Measurements from ENCODE around the gene RCAN1.

DNA sequence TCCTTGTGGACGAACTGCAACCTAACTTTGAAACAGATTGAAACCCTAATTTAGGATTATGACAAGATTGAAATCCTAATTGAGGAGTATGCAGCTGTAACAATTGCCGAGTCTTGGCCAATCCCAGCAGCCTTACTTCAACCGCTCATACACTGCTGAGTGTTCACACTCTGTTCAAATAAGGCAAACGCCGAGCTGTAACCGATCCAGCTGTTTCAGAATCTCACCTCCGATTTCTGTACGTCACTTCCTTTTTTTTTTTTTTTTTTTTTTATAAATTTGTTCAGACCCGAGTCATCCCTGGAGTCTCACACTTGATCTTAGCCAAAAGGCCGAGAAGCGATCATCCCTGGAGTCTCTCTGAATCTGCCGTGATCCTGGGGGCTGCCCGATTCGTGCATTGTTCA is 22.3 kb upstream of the ATP5PO start:
- PRO-cap, 2 experiments, result no peak in any of the 2 experiments

DNA sequence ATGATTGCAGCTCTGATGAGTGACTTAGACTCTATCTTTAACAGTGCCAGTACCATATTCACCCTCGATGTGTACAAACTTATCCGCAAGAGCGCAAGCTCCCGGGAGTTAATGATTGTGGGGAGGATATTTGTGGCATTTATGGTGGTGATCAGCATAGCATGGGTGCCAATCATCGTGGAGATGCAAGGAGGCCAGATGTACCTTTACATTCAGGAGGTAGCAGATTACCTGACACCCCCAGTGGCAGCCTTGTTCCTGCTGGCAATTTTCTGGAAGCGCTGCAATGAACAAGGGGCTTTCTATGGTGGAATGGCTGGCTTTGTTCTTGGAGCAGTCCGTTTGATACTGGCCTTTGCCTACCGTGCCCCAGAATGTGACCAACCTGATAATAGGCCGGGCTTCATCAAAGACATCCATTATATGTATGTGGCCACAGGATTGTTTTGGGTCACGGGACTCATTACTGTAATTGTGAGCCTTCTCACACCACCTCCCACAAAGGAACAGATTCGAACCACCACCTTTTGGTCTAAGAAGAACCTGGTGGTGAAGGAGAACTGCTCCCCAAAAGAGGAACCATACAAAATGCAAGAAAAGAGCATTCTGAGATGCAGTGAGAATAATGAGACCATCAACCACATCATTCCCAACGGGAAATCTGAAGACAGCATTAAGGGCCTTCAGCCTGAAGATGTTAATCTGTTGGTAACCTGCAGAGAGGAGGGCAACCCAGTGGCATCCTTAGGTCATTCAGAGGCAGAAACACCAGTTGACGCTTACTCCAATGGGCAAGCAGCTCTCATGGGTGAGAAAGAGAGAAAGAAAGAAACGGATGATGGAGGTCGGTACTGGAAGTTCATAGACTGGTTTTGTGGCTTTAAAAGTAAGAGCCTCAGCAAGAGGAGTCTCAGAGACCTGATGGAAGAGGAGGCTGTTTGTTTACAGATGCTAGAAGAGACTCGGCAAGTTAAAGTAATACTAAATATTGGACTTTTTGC is 23.2 kb downstream of the MRPS6 start:
- PRO-cap, 2 experiments, result no peak in any of the 2 experiments

DNA sequence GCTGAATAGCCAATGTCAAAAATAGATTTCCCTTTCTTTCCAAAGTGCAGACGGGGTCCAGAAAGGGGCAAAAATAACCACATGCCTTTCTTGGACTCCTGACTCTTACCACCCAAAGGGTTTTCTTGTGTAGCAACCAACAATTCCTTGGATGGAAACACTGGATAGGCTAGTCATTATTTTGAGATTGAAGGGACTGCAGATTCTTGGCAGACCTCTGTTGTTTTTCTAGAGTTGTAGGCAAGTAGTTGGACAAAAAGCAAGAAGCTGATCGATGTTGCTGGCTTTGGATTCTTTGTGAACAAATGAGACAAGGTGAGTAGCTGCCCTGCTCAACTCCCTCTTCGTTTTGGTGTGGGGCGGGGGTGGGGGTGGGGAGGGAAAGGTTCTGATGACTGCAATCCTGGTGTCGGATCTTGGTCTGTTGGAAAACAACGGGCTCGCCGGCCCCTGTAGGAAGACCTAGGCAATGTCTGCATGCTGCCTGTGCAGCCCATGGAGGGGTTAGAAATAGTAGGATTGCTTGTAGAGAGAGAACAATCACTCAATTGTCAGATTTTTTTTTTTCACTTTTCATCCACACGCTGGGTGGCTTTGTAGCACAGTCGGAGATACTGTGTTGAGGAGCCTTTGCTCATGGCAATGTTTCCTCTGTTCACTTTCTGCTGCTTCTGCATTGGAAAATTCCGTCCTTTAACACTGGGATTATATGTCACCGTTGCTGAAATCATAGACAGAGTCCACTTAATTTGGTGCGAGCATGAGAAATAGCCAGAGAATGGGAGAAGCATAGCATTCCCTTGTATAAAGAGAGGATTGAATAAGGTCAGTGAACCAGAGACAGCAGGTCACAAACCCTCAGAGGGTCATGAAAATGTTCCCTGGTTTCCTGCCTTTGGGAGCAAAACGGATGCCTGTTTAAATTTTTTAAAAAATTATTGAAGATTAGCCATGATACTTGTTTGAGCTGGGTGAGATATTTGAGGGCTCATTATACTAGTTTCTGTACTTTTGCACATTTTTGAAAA is 107.4 kb downstream of the MRPS6 start:
- PRO-cap, 2 experiments, result no peak in any of the 2 experiments

DNA sequence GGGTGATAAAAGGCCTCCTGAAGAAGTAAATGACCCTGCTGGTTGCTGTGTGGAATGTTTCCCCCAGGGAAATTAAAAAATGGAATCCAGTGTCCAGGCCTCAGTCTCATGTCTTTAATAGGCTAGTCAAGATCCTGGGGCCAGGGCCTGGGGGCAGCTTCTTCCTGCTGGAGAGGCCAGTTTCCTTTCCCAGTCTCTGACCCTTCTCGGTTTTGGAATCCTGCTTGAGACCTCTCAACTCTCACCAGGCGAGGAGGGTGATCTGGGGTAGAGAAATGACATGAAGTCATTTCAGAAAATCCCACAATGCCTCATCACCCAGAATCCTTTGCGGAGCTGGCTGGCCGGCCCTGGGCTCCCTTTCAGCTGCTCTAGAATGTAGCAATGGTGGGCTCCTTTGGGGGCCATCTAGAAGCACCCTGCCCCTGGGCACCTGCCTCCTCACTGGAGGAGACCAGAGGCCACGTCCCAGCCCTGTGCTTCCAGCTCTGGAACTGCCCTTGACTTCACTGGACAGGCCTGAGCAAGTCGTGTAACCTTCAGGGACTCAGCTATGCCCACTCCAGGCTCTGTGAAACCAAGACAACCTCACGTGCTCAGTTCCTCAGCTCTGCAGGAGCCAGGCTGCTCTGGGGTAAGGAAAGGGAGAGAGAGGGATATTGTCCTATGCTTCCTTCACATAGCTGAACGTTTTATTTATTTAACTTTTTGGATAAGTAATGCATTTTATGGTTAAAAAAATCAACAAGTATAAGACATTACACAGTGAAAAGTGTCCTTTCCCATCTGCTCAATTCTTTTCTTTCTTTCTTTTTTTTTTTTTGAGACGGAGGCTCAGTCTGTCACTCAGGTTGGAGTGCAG is 131.5 kb downstream of the MRPS6 start:
- PRO-cap, 2 experiments, result no peak in any of the 2 experiments

GRCh38 chr21:34511218-34511525 is 838 bp downstream of the KCNE1 start:
- PRO-cap, 2 experiments, result no peak in any of the 2 experiments

GRCh38 chr21:34614589-34615614 is at the start of gene RCAN1:
RCAN1 (minus strand) TSS chr21:34615113.
- PRO-cap, 2 experiments, result peak in 2 of 2 experiments; most common plus-strand start chr21:34614794 (in 1); most common minus-strand start chr21:34615031 (in 1)

DNA sequence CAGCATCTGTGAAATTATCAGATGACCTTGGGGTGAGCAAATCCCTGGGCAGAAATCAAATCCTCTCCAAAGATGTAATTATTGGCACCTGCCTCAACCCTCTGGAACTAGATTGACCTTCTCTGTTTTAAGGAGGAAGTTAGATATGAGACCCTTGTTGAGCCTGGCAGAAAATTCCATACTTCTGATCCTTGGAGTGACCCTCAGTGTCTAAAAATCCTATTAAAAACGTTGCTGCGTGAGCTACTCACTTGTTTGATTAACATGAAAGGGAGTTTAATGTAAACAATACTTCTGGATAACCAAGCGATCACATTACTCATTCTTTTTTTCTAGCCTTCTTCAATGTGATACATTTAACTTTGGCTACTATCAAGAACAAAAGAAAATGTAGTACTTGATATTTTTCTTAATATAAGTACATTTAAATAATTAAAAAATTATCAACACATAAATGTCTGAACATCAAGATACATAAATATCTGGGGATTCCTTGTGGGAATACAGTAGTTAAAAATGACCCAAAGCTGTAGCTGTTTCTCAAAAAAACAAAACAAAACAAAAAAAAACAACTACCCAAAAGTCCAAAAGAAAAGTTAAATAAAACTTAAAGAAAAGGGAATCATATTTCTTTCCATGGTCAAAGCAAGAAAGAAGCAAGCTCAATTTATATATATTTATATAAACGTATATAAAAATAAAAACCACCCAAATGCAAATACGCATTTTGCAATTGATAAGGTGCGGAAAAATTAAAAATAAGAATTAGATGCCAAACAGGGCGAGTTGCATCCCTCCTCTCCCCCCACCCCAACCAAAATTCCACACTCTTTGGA is 122.3 kb downstream of the CLIC6 start:
- PRO-cap, 2 experiments, result no peak in any of the 2 experiments

DNA sequence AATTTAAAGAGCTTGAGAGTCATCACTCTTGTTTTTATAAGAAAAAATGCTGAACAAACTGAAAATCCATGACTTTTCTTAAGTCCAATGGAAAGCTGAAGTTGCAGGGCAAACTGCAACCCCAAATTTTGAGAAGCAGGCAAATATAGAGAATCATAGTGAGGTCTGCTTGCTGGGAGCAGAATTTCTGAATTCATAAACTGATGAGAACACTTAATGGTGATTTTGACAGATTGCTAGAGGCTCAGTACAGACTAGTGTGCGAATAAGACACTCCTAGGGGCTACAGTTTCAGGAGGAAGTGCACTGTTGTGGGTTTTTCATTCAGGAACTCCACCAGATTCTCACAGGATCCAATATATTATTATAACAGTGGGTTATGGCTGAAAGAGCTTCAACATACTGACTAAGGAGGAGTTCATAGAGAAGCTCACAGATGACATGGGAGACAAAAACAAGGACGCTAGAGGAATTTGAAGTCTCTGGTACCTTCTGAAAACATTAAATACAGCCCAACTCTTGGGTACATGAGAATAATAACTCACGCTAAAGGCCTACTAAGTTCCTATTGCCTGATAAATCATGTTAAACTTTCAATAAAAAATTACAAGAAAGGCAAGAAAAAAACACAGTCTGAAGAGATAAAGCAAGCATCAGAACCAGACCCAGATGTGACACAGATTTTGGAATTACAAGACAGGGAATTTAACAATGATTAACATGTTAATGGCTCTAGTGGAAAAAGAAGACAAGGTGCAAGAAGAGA is 135.3 kb downstream of the CLIC6 start:
- PRO-cap, 2 experiments, result no peak in any of the 2 experiments

GRCh38 chr21:34817049-34817817 is 148.4 kb downstream of the CLIC6 start:
- PRO-cap, 2 experiments, result no peak in any of the 2 experiments

- PRO-cap, 2 experiments, result no peak in any of the 2 experiments
These were observed 149.0 kb downstream of the CLIC6 start for GRCh38 chr21:34817818-34818197.

DNA sequence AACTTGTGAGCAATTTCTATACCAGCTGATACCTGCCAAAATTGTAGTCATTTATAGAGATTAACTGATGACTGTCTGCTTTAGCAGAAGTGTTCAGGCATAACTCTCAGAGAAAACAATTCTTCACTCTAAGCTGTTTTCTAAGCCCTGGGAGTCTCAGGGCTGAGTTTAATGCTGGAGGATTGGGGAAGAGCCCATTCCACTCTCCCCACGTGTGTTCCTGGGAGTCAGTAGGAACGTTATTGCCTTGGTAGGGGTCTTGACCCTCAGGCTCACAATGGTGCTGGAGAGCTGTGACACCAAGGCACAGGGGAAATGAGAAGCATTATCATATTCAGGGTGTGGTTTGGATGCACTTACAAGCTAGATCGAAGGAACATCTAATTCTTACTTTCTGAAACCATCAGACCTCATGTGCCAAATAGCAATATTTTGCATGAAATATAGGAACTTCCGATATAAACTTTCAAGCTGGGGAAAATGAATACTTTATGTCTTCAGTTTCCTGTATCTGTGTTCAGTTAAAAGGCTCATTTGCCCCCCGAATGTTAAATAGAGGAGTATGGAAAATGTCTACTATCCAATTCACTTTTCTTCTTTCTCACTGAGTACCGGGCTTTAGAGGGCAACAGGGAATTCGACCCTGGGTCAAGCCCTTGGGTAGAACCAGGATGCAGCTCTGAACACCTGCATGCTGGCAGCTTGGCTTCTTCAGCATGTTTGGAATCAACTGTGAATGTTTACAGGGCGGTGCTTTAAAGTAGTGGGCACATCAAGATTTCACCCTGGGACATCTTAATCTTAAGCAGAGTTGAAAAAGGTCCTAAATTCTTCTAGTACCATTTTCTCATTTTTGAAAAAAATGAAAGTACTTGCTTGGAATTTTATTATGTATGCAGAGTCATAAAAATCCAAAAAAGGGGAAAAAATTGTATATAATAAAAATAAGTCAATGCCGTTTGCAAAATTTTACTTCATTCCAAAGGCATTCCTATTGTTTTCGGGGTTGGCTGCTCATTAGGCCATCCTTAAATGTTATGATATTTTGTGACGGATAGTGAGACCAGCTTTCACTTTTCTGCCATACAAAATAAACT is 168.6 kb downstream of the CLIC6 start:
- PRO-cap, 2 experiments, result no peak in any of the 2 experiments

DNA sequence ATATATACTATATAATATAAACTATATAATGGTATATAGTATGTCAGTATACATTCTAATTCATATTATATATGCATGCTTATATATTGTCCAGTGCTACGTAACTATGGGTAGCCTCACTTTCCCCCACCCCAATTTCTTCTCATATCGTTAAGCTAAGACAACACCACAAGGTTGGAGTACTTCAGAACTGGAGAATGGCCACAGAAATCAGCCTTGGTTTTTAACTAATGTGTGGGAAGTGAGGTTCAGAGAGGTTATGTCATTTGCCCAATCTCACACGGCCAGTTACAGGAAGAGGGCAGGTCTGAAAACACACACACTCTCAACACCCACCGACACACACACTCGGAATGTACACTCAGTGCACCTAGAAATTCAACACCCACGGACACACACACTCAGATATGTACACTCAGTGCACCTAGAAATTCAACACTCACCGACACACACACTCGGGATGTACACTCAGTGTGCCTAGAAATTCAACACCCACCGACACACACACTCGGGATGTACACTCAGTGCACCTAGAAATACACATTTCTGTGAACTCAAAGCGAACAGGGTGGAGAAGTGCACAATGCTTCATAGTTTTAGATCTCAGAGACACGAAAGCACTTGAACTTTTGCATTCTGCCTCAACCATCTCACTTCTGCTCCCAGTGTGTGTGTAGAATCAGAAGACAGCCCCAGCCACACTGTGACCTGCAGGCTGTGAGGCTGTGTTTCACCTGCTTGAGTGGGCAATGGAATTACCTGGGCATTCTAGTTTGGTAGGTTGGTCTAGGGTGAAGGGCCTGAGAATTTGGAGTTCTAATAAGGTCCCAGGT is 170.3 kb downstream of the CLIC6 start:
- PRO-cap, 2 experiments, result no peak in any of the 2 experiments

GRCh38 chr21:34844147-34844530 is 175.3 kb downstream of the CLIC6 start:
- PRO-cap, 2 experiments, result no peak in any of the 2 experiments

GRCh38 chr21:34880229-34880875 is 168.8 kb downstream of the RUNX1 start:
- PRO-cap, 2 experiments, result no peak in any of the 2 experiments

DNA sequence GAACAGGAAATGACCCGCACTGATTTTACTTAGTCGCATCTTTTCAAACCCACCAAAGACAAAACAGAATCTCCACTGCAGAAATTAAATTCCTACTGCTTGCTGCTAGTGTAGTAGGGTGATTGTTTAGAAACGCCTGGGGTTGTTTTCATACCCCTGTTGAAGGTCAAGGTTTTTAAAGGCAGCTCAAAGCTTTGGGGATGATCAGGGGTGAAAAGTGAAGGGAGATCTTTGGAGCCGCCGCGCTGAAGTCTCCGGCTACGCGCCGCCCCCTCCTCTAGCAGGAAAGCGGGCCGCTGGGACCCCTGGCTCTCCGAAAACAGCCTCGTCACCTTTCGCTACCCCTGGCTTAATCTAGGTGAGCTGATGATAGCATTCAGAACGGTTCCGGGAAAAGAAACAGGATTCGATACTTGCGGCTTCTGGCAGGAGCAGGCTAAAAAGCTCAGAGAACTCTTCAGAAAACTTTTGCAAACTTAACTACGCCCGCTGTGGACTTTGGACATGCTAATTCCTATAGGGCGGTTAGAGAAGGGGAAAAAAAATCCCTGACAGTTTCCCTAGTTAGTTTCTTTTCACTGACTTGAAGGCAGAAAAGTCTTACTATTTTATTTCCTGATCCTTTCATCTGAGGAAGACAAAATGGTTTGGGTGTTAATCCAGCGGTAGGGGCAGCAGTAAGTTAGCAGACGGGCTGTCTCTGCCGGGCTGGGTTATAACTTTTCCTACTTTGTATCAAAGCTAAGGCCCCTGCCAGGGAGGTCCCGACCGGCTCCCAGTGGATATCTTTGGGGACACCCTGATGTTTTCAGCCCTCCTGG is 163.1 kb downstream of the RUNX1 start:
- PRO-cap, 2 experiments, result peak in 2 of 2 experiments; most common plus-strand start position 657 of the sequence (in 1); most common minus-strand start position 465 of the sequence (in 1)

DNA sequence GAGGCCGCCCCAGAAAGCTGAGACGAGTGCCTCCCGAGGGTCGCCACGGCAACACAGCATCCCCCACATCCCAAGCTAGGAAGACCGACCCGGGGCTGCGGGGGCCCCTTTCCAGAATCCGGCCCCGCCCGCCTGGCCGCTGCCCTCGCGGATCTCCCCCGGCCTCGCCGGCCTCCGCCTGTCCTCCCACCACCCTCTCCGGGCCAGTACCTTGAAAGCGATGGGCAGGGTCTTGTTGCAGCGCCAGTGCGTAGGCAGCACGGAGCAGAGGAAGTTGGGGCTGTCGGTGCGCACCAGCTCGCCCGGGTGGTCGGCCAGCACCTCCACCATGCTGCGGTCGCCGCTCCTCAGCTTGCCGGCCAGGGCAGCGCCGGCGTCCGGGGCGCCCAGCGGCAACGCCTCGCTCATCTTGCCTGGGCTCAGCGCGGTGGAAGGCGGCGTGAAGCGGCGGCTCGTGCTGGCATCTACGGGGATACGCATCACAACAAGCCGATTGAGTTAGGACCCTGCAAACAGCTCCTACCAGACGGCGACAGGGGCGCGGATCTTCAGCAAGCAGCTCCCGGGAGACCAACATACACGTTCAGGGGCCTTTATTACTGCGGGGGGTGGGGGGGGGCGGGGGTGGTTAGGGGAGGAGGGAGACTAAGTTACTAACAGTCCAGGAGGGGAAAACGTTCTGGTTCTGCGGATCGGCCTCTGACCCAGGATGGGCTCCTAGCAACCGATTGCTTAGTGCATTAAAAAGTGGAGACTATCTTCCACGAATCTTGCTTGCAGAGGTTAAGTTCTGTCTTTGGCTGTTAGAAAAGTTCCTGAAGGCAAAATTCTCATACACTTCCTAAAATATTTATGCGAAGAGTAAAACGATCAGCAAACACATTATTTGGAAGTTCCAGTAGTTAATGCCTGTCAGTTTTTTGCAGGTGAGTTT is 162.2 kb downstream of the RUNX1 start:
- PRO-cap, 2 experiments, result no peak in any of the 2 experiments

GRCh38 chr21:34889430-34890537 is 159.3 kb downstream of the RUNX1 start:
- PRO-cap, 2 experiments, result peak in 2 of 2 experiments; most common plus-strand start chr21:34889656 (in 1); most common minus-strand start chr21:34889717 (in 2)

DNA sequence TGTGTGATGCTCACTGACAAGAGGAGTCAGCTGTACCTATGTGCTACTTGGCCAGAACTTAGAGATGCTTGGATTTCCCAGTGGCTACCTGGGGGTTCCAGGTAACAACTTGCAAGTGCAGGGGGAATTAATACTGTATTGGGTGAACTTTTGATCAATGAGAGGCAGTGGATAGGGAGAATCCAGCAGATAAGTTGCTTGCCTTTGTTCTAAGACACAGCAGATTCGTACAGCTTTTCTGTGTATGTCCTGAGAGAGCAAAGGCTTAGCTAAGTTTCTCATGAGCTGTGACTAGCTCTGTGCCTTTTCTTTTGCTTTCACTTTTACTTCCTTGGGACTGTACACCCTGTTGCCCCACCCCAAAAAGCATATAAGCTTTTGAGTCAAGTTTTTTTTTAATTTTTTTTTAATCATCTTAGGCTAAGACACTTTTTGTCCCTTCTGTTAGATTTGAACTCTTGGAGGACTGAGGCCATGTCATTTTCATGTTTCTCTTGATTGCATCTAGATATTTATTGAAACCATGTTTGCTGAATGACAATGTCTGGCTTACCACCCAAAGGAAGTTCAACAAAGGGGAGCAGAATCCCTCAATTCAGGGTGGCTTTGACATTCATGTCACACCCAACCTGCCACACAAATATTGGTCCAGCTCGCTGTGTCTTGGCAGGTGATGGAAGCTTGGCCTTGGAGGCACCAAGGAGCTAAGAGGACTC is 115.1 kb downstream of the RUNX1 start:
- PRO-cap, 2 experiments, result no peak in any of the 2 experiments

DNA sequence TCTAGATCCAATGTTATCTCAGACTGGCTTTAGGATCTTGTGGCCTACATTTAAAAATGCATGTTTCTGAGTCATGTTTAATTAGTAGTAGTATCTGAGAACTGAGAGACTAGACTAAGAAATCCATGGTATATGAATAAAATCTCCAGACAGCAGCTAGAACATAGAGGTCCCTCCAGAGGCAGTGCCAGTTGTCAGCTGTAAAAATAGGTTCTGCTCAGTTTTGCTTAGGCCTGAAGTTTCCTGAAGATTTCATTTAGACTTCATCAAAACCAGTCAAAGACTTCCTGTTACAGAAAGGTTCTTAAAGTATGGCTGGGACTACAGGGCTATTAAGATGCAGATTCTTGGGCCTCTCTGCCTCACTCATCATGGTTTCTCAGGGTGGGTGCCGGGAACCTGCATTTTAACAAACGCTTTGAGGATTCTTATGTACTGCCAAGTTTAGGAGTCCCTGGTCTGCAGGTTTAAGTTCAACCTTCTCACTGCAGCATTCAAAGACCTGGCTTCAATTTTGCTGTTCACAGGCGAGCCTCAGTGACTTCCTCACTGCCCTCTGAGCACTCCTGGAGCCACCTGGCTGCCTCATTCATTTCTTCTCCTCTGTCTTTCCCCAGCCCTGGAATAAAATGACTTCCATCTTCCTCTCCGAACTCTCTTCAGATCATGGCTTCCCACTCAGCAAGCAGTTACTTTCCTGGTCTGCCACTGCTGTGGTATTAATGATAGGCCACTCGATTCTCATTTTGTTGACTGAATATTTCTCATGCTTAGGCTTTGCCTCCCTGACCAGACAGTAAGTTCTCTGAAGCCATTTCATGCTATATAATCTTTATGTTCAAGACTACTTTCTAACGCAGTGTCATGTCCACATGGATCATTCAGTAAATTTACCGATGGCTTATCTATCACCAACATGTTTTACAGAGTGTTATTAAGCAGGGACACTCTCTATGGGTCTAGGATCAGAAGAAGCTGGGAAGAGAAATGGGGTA is 20.9 kb downstream of the RUNX1 start:
- PRO-cap, 2 experiments, result no peak in any of the 2 experiments

- PRO-cap, 2 experiments, result no peak in any of the 2 experiments
These were observed 156.9 kb upstream of the RUNX1 start for GRCh38 chr21:35205903-35206535.